Epithelial cell of proximal tubule (primary cell): ENCODE measurements around a stretch of chr5.

DNA sequence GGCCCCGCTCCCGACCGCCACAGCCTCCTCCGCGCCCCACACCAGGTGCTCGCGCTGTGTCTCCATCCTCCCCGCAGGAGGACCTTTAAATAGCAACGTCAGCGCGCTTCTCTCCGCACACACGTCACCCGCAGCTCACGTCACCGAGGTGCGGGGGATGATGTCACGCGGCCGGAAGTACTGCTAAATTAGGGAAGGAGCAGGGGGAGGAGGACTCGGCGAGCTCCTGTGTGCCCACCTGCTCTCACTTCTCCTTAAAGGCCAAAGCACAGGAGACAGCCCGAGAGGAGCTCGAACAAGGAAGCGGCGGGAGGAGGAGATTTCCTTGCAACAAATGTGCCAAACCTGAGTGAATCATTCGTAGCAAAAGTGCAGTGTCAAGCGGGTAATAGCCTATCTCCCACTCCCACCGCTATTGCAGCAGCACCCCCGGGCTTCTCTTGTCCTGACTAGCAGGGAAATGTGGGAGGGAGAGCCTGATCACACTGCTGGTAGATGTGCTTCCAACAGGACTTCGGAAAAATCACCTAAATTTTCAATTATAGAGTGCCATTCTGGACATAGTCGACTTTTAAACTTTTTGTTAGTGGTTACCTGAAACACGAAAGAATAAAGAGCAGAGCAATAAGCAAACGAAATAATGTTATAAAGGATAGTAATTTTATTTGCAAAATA, 675 bp upstream of the HOMER1 start:
- RAMPAGE, long total RNA: no peak
- RRBS: no CpG with 5 or more reads among the region's 34 CpGs

GRCh38 chr5:79630218-79630840, 18.1 kb downstream of the TENT2 start:
- RAMPAGE, long total RNA: no peak
- RRBS: no CpG with 5 or more reads among the region's 6 CpGs

- RAMPAGE, long total RNA: no peak
- RRBS: no CpG with 5 or more reads among the region's 2 CpGs
Measured at GRCh38 chr5:79694469-79695079, 4.9 kb downstream of the CMYA5 start.

GRCh38 chr5:79736269-79736925, 46.8 kb downstream of the CMYA5 start:
- RAMPAGE, long total RNA: no peak
- RRBS: no CpG with 5 or more reads among the region's 8 CpGs

GRCh38 chr5:79850074-79850606, 140.9 kb downstream of the MTX3 start:
- RAMPAGE, long total RNA: no peak
- RRBS: no CpG with 5 or more reads among the region's 8 CpGs

- RAMPAGE, long total RNA: no peak
- RRBS: no CpG with 5 or more reads among the region's 6 CpGs
Measured at GRCh38 chr5:80067714-80068315, 32.7 kb downstream of the THBS4 start.

- RAMPAGE, long total RNA: no peak
- RRBS: no CpG with 5 or more reads among the region's 5 CpGs
Measured at GRCh38 chr5:80078846-80079416, 43.8 kb downstream of the THBS4 start.

- RAMPAGE, long total RNA: no peak
- RRBS: no CpG with 5 or more reads among the region's 8 CpGs
Measured at GRCh38 chr5:80189641-80190362, 66.0 kb downstream of the SERINC5 start.

DNA sequence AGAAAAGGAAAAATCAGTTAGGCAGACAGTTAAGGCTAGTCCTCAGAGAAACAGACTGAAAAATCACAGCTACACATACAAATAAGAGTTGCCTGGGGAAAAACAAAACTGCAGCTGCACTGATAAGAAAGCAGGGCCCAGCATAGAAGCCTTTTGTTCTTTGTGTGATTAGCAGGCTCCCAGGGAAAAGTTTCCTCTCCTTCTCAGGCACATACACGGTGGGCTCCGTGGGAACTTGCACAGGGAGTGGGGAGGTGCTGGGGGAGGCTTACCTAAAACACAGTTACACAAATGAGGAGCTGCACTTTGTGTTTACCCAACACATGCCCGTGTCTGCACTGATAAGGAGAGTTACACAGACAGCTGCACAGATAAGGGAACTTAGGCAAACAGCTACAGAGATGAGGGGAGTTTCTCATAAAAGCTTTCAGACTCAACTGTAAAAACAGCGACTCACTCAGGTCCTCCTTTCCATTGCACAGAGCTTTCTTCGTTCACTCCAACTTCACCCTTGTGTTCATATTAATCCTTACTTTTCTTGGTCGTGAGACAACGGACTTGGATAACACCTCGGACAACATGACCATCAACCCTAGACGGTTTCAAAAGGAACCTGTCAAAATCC, 51.0 kb downstream of the SERINC5 start:
- RAMPAGE, long total RNA: no peak
- RRBS: no CpG with 5 or more reads among the region's 9 CpGs

DNA sequence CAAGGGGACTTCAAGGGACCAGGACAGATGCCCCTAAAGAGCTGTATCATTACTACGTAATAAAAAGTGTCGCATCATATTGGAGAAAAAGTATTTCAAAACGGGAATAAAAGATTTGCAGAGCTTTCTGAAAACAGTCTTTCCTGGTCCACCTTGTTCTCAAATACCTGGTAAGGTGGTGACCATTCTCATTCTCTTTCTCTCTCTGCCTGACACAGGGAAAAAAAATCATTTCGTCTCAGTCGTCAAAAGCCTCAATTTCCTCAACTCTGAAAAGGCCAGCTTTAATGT, 1.4 kb downstream of the SERINC5 start:
- RAMPAGE, long total RNA: no peak
- RRBS: no CpG with 5 or more reads among the region's 5 CpGs

DNA sequence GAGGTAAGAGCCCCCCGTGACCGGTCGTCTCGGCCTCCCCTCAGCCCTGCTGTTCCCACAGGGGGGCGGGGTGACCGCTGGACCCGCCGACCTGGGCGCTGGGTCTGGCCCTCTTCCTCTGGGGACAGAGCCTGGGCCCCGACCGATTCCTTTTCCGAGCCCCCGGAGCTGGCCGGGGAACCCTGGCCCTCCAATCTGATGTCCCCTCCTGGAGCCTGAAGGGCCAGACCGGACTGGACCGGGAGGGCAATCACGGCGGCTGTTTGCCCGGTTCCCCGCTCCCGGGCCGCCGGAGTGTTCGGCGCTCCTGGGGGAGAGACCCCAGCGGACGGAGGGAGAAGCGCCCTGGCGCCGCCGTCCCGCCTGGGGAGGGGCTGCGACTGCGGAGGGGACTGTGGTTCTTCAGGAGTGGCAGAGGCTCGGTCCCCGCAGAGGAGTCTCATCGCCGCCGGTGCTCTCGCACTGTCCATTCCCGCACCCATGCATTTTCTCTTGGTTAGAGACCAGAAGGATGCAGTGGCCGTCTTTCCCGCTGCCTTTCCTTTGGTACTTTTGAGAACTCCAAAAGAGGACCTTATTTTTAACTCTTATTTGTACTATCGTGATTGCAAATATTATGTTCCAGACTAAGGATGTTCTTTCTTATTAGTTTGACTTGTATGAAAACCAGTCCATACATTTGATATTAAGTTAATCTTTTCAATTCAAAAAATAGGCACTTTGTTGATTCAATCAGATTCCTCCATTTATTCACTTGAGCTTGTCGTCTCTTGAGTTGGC, 477 bp downstream of the ZFYVE16 start:
- RAMPAGE, long total RNA: no peak
- RRBS: 1% methylated on average over 4 of the region's 45 CpGs

- RAMPAGE, long total RNA: no peak
- RRBS: no CpG with 5 or more reads among the region's 11 CpGs
Measured at GRCh38 chr5:80961663-80962245, 1.6 kb downstream of the RASGRF2 start.

DNA sequence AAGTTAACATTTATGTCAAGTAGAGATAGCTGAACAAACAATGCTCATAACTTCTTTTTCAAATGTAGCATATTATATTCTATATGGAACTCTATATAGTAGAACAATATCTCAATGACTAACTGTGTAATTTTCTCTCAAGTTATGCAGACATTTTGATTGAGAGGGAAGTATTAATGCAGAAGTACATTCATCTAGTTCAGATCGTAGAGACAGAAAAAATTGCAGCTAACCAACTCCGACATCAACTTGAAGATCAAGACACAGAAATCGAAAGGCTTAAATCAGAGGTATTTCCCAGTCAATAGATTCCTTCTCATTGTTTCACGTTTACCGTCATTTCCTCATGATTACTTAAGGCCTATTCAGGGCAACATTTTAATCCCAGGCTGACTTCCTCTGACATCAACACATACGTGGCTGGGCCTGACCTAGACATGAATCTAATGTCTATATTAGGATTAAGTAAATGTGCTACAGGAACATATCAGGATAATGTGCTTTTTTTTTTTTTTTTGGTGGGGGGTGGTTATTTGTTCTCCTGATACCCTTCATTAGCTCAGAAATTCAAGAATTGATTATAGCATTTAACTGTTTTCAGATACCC, 107.8 kb downstream of the RASGRF2 start:
- RAMPAGE, long total RNA: no peak
- RRBS: no CpG with 5 or more reads among the region's 6 CpGs

DNA sequence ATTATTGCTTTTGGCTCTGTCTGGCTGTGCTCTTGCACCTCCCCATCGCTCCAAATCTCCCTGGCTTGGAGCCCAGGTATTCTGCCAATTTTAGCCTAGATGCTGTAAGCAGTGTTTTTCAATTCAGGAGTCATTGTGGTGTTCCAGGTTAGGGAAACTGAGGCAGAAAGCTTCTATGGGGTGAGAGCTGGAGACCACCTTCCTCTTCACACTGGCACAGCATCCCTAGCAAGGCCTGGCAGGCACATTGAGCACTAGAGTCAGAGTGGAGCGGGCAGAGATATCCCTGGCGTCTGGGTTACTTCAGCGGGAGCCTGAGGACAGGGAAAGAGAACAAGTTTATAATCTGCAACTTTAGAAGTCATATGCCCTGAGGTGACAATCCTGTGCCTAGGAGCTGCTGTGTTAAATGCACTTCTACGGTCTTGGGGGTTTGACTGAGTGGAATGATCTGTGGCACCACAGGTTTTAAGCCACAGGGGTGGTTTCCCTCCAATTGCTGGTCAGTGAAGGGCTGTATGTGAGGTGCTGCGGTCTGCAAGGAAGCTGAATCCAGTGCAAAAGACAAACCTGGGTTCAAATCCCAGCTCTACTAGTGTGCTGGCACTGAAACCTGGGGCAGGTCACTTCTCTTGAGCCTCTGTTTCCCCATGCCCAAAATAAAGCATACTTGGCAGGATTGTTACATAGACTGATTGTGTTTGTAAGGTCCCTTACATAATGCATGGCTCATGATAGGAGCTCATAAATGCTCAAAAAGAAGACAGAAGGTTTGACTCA, 2.9 kb downstream of the CKMT2 start:
- RAMPAGE, long total RNA: no peak
- RRBS: no CpG with 5 or more reads among the region's 6 CpGs

GRCh38 chr5:81304632-81305039, 3.2 kb downstream of the ZCCHC9 start:
- RAMPAGE, long total RNA: no peak
- RRBS: no CpG with 5 or more reads among the region's 2 CpGs

DNA sequence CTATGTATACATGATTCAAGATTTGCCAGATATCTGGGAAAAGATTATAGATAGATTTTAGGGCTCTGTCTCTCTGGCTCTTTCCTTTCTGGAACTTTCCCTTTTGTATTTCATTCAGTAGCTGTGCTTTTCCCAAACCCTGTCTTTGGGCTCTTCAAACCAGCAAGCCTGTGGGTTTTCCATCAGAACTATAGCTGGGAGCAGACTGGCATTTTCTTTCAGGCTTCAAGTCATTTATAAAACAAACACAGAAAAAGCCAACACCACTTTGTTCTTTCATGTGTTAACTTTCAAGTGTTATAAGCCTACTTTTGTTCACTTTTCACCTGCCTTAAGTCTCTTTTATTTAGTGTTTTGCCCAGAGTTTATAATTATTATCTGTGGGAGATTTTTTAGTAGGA, 2.8 kb downstream of the ACOT12 start:
- RAMPAGE, long total RNA: no peak

- RAMPAGE, long total RNA: no peak
- RRBS: no CpG with 5 or more reads among the region's 11 CpGs
Measured at GRCh38 chr5:82083852-82084504, 112.2 kb downstream of the ATG10 start.

DNA sequence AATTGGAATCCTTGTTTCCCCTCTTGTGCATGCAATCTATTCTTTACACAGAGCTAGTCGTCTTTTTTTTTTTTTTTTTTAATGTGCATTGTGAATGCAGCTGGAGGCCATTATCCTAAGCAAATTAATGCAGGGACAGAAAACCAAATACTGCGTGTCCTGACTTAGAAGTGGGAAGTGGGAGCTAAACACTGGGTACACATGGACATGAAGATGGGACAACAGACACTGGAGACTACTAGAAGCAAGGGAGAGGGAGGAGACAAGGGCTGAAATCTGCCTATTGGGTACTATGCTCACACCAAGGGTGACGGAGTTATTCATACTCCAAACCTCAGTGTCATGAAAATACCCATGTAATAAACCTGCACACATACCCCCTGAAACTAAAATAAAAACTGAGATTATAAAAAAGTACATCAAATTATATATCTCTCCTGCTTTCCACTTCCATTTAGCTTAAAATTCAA, 192.5 kb upstream of the RPS23 start:
- RAMPAGE, long total RNA: no peak
- RRBS: no CpG with 5 or more reads among the region's 3 CpGs

DNA sequence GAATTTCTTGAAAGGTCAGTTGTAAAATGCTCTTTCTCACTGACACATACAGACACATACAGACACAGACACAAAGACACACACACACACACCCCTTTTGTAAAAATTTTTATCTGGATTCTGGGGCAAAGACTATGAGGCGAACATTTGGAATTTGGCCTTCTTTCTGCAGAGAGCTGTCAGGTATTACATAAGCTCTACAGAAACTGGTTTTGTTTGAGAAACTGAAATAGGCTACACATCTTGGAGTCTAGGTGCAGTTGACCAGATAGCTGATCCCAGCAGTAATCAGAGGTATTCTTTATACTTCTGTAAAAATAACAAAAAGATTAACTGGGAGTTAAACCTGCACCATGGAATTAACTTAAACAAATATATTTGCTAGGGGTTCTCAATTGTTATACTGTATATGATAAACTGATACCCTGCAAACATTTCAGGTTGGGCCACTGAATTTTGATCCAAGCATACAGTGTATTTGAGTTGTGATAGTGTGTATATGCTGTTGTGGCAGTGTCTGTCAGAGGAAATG, 316.1 kb upstream of the RPS23 start:
- RAMPAGE, long total RNA: no peak
- RRBS: no CpG with 5 or more reads among the region's 1 CpG

DNA sequence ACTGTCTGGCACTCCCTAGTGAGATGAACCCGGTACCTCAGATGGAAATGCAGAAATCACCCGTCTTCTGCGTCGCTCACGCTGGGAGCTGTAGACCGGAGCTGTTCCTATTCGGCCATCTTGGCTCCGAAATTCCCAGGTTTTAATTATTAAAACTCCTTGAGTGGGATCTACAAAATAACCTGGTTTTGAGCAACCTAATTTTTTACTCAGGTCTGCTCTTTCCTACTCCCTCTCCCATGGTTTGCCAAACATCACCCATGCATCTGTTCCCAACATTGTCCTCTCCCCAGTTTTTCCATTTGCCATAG, 7.9 kb upstream of the VCAN start:
- RAMPAGE, long total RNA: no peak
- RRBS: no CpG with 5 or more reads among the region's 8 CpGs